Temporal lobe (tissue), 2 donors: ENCODE data around the genes HTR3A and ZBTB16.

DNA sequence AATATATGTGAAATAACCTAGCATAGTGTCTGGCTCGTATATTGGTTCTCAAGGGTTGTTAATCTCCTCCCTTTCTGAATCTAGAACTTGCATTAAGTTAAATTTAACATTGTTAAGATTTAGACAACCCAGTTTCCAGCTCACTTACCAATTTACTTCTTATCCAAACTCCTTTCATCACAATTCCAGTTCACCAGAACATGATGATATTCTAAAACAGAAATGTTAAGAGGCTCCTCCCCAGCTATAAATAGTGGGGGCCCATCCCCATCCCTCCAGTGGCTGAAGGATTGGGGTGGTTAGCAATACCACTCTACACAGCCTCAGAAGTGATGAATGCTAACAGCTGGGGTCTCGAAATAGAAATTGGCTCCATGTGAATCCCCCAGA is 98.0 kb upstream of the NCAM1 start:
- RAMPAGE, long total RNA = no peak

- RAMPAGE, long total RNA = no peak
Measured at GRCh38 chr11:113475509-113475905, 309 bp upstream of the DRD2 start.

- RAMPAGE, long total RNA = no peak
Measured at GRCh38 chr11:113828196-113828551, 47.2 kb downstream of the USP28 start.

DNA sequence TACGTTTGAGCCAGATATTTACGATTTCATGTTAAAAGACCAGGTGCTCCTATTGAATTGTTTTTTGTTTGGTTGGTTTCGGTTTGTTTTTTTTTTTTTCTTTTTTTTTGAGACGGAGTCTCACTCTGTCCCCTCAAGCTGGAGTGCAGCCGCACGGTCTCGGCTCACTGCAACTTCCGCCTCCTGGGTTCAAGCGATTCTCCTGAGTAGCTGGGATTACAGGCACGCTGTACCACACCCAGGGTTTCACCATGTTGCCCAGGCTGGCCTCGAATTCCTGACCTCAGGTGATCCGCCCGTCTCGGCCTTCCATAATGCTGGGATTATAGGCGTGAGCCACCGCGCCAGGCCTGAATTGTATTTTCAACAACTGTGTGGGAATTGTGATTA is 857 bp upstream of the USP28 start:
- RAMPAGE, long total RNA = no peak

DNA sequence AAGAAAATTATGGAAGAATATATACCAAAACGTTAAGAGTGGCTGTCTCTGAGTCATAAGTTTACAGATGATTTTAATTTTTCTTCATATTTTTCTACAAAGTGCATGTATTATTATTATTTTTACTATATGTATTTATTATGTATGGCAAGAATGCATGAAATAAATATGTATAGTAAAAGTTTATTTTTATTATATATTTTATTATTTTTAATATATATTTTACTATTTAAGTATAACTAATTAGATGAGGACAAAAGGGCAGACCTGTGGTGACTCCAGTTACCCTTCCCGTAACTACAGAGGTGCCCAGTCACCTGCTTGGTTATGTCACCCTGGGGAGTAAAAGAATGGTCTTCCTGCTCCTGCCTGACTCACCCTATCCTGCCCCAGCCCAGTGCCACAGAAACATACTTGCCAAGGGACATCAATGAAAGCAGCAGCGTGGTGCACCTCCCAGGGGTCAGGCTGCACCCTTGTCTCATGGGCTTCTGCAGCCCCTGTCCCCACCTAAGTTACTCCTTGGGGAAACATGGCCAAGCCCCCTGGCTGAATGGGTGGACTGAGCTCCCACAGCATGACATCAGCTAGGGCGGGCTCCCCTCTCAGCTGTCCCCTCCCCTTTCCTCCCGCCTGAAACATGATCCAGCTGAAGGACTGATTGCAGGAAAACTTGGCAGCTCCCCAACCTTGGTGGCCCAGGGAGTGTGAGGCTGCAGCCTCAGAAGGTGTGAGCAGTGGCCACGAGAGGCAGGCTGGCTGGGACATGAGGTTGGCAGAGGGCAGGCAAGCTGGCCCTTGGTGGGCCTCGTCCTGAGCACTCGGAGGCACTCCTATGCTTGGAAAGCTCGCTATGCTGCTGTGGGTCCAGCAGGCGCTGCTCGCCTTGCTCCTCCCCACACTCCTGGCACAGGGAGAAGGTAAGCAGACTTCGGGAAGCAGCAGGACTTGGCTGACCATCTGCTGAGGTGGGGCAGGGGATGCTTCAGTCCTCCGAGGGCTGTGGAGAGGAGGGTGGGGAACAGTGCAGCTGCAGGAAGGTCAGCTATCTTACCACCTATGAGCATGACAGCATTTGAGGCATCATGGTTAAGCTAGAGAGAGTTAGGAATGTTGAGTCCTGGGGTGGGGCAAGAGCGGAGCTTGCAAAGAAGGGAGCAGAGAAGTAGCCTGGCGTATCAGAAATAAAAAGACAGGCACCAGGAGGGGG is at the start of gene HTR3A:
TSS of gene HTR3A (plus strand) at position 636 of the 1,210 bp plus-strand sequence.
- RAMPAGE, long total RNA = no peak

GRCh38 chr11:114040766-114041260 is 18.7 kb upstream of the ZBTB16 start:
- RAMPAGE, long total RNA = no peak

- RAMPAGE, long total RNA = no peak
Measured at GRCh38 chr11:114059288-114060089, at the start of gene ZBTB16. ZBTB16 (plus strand) TSS chr11:114059711.

DNA sequence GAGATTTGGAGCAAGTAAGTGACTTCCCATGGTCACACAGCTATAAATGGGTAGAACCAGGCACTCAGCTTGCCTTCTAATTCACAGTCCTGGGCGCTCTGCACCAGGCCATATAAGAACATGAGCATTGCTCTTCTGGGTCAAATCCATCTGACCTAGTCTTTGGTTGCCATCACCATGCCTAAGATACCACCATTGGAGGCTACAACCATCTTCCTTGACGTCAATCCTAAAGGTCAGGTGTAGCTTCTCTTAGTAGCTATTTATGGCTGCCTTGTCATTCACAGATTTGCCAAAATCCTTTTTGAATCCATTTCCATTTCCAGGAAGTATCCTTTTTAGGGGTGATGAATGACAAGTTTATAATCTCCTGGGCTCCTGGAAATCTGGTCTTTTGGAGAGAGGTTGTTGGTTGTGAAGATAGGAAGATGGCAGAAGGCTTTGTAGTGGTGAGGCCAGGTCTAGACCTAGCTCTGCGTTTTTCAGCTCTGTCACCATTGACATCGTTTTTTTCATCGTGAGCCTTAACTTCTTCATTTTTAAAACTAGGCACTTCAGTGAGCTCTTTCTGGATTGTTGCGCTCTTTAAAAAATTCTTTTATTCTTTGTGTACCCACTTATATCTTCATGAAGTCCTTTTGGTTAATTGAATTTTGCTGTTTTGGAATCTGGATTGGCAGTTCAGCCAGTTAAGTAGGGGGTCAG is 11.2 kb downstream of the ZBTB16 start:
- RAMPAGE, long total RNA = no peak

GRCh38 chr11:114133886-114134343 is 74.4 kb downstream of the ZBTB16 start:
- RAMPAGE, long total RNA = no peak

- RAMPAGE, long total RNA = no peak
Measured at GRCh38 chr11:114225777-114226447, 70.3 kb upstream of the NNMT start.

DNA sequence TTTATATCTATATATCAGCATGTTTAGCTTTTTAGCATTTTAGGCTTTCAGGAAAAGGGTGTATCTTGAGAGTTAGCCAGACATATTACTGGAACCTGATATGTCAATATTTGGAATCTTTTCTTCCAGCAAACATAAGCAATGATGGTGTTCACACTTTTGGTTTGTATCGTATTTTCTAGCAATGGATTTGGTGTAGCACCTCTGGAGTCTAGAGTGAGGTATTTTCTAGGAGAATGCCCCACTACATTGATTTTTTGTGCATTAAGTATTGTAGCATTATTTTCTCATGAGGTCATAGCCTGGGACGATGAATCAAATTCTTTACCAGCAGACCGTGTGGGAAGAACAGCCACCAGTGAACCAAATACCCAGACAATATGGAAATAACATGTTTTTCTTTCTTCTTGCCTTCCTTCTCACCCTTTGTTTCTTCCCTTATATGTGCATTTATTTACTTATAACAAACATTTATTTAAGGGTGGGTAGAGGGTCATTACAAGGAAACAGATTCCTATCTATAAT is 3.9 kb upstream of the NNMT start:
- RAMPAGE, long total RNA = no peak

- RAMPAGE, long total RNA = no peak
Measured at GRCh38 chr11:114298663-114299185, 2.5 kb downstream of the NNMT start.

DNA sequence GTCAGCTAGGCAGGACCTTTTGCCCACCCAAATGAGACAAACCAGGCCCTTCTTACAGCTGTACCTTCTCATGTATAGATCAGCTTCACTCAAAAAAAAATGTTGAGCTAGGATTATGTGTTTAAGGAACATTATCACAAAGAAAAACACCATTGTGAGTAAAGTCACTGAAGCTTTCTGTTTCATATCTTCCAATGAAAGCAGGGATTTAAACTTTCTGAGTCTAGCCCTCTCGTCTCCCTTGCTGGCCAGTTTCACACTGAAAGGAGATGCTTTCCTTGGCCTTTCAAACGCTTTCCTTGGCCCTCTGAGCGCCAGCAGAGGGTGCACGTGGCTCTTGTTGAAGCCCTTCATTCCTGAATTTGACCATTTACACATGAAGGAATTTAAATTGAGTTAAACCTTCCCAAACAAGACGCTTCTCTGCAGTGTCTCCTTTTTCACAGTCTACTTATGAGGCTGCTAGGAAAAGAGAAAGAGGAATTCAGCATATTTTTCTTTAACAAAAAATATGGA is 21.5 kb downstream of the NNMT start:
- RAMPAGE, long total RNA = no peak

- RAMPAGE, long total RNA = no peak
Measured at GRCh38 chr11:115267866-115268217, 236.4 kb downstream of the CADM1 start.

- RAMPAGE, long total RNA = no peak
Measured at GRCh38 chr11:115523496-115523933, 19.3 kb upstream of the CADM1 start.

- RAMPAGE, long total RNA = no peak
Measured at GRCh38 chr11:115706765-115707048, 202.5 kb upstream of the CADM1 start.

DNA sequence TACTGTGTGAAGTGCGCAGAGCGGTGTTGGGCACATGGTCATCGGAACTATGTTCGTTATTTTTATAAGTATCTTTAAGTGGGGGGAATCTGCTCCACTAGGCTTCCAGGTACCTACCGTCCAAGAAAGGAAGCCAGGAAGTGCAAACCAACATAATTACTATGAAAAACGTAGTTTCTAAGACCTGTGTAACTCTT is 572 bp upstream of the BUD13 start:
- RAMPAGE, long total RNA = no peak

DNA sequence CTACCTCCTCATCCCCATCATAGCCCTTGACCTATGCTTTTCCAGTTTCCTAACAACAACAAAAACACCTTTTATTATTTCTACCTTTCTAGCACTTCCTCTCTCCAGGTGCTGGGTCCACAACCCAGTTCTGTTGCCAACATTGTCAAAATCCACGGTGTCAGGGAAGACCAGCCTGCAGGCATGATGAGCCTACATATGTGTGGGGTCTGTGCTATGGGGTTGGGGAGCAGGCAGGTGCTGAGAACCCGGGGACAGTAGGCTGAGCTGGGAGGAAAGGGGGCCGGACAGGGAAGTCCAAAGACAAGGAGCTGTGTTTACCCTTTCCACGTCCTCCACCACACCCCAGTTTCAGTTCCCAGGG is 716 bp upstream of the ZPR1 start:
- RAMPAGE, long total RNA = no peak

GRCh38 chr11:116791924-116792666 is 416 bp upstream of the APOA5 start:
- RAMPAGE, long total RNA = no peak

DNA sequence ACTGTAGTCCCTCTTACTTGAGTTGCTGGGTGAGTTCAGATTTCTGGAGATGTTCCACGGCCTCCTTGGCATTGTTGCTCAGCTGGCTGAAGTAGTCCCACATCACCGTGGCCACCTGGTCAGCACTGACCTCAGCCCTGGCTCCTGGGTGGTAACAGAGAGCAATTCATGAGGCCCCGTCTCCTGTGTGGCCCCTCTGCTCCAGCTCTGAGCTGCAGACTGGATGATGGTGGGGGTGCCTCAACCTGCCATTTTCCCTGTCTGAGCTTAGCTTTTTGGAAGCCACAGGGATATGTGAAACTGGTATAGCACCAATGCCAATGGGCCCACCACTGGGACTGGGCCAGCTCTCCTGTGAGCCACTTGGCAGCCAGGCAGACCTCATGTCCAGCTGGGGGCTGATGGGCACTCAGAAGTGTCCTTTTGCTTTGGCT is 445 bp downstream of the APOA4 start:
- RAMPAGE, long total RNA = no peak